Cardiac septum (tissue), 1 donor: ENCODE data around the genes ARPIN and ZNF774.

GRCh38 chr15:89399023-89399862 is 64.6 kb upstream of the POLG start:
- PRO-cap: no peak

DNA sequence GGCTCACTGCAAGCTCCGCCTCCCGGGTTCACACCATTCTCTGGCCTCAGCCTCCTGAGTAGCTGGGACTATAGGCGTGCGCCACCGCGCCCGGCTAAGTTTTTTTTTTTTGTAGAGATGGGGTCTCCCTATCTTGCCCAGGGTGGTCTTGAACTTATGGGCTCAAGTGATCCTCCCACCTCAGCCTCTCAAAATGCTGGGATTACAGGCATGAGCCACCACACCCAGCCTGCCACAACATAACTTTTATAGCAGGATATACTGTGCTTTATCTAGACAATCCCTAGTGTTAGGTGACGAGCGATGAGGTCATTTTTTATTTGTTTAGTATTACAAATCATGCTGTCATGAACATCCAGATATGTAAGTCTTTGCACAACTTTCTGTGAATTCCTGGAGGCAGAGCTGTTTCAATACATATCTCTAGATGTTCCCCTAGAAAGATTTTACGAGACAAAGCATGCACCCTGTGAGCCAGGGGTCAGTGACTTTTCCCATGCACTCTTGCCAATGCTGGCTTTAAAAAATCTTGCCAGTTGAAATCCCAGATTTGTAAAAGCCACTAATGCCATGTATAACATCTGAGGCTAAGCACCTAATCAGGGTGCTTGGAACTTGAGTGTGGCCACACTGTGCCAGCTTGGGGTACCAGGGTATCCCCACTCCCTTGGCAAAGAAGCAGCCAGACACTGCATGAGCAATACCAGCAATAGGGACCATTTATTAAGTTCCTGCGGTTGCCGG is 1.9 kb upstream of the RHCG start:
- PRO-cap: no peak

DNA sequence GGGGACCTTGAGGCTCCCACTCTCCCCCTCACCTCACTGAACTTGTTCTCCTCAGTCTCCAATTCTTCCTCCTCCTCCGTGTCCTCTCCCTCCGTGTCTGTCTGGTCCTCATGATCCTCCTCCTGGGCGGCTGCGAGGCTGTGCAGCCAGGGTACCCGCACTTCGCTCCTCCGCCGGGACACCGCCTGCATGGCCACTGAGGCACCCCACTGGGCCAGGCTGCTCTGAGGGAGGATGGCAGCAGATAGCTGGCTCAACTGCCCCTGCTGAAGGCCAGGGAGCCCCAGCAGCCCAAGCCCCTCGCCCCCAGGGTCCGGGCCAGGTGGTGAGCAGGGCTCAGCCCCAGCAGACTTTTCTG is 11.6 kb downstream of the PLIN1 start:
- PRO-cap: no peak

- PRO-cap: no peak
Measured at GRCh38 chr15:89669283-89669750, 9.8 kb downstream of the PLIN1 start.

DNA sequence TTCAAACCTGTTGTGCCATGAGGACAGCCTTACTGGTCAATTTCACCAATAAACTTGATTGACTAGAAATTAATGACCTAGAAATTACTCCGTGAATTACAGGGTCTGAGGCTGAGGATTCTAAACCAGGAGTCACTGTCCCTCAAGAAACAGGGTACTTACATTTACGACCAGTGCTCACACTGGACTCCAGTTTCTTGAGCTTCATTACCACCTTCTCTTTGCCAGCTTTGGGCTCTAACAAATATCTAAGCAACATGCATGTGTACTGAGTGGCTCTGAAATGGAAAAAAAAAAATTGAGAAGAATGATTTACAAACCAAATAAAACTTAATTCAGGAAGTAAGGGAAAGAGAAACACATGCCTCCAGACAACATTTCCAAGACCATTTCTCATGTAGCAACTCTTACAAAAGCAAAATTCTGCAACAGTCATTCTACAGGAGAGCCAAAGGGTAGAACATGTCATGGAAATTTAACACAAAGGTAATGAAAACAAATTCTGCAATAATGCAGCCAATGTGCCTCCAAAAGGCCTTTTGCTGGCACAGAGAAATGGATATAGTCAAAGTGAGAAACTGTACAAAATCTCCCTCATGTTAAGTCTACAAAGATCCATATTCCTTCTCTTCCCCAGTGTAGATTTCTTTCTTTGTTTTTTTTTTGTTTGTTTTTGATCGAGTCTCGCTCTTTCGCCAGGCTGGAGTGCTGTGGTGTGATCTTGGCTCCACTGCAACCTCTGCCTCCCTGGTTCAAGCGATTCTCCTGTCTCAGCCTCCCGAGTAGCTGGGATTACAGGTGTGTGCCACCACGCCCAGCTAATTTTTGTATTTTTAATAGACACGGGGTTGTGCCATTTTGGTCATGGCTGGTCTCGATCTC is 4.0 kb downstream of the PEX11A start:
- PRO-cap: no peak

DNA sequence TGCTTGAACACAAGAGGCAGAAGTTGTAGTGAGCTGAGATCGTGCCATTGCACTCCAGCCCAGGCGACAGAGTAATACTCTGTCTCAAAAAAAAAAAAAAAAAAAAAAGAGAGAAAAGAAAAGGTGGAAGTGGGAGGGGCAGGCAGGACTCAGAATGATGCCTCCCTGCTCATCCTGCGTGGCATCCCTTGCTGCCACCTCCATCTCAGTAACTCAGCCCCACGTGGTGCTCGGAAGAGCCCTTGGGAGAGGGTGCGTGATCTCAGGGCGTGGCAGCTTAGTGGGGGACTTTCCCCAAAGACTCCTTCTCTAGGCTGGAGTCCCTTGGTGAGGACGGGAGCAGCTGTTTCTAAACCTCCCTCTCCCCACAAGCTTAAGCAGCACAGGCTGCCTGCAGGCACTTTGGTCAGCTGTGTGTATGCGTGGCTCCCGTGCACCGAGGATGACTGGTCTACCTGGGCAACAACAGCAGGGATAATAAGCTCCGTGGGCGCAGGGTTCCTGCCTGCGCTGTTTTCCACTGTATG is 7.3 kb upstream of the ANPEP start:
- PRO-cap: no peak

GRCh38 chr15:89865158-89865701 is 28.6 kb downstream of the AP3S2 start:
- PRO-cap: no peak

- PRO-cap: unidirectional peak, minus-strand start at chr15:89912877; unidirectional peak, minus-strand start at chr15:89912944
Measured at GRCh38 chr15:89912167-89913131, at the start of gene ARPIN. ARPIN (minus strand) TSS chr15:89912952.

DNA sequence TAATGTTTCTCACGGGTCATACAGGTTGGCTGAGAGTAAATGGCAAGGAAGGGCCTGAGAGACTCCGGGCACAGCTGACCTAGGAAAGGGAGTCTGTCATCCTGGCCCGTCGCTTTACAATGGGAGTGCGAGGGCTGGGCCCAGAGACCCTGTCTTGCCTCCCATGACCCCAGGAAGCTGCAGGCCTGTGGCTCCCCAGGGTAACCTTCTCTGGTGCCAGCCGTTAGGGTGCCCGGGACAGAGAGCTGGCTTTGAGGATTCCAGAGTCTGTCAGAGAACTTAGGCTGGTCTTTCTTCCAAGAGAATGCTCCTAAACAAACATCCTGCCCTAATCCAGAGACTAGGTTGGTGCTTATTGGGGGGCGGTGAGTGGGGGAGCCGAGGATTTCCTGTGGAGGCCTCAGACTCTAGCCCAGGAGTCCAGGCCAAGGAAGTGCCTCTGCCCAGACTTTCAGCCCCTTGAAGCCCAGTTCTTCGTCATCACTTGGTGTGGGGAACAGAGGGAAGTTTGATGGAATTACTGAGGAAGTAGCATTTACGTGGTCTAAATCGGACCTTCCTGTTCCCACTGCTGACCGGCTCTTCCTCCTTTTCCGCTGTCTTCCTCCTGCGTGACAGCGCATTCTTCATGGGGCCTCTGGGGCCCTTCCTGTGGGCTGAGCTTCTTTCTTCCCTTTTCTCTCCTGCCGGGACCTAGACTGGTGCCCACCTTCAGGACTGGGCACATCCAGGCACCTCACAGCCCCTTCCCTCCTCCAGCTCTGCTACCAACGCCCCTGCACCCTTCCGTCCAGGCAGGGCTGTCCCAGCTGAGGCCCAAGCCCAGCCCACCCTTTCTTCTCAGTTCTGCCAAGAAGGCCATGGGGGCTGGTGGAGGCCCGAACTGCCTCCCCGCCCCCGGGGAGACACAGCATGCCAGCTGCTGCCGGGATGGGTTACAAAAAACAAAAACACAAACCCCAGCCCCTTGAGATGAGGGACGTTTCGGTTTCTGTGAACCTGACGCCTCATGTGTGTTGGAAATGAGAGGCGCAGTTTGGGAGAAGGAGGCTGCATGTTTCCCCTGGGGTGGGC is 18.8 kb downstream of the ZNF710 start:
- PRO-cap: bidirectional peak, plus-strand start at position 629 of the sequence, minus-strand start at position 510 of the sequence

- PRO-cap: no peak
Measured at GRCh38 chr15:90035467-90035894, 34.4 kb downstream of the ZNF710 start.

GRCh38 chr15:90047944-90048603 is 47.0 kb downstream of the ZNF710 start:
- PRO-cap: no peak

DNA sequence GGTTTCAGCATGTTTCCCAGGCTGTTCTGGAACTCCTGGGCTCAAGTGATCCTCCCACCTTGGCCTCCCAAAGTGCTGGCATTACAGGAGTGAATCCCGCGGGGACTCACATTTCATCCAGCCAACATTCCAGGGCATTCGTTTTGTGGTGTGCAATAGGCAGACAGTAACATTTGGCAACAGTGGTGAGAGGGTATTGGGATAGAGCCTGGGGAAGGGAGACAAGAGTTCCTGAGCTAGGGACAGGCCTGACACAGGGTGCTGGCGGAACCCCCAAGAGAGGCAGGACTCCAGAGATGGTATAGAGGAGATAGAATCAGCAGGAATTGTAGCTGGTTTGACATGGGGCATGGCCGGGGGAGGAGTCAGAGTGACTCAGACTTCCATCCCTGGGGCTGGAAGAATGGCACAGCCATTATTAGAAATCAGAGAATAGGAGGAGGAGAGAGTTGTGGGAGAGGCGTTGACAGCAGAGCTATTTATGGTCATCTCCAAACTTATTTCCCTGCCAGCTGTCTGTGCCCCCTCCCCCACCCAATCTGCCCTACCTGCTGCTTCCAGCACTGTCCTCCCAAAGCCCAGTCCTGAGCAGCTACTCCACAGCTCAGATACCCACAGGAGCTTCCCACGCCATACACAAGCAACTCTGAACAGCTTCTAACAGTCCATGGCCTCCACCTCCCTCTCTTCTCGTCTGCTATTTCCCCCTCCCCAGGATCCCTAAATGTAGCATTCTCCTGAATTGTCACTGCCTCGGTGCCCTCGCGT is 4.4 kb upstream of the IDH2 start:
- PRO-cap: bidirectional peak, plus-strand start at position 574 of the sequence, minus-strand start at position 290 of the sequence

DNA sequence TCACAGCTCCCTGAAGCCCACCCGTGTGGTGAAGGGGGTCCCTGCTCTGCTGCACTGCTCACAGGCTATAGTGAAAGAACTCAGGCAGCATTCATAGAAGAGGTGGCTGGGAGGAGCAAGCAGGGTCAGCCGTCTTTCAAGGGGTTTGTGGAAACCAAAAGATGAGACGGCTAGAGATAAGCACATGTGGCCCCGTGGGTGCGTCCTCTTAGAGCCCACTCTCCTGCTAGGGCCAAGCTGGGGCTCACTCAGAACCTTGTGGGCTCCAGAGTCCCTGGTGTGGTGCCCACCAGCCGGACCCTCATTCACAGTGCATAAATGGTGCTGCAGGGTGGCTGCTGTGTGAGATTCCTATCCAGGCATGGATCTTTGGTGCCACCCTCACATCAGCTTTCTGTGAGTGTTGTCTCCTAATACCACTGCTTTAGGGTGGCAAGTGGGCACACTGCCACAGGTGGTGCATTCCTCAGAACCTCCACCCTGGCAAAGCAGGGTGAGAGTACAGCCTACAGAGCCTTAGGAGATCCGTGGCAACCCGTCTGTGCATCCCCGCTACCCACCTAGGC is 11.2 kb upstream of the SEMA4B start:
- PRO-cap: no peak

GRCh38 chr15:90209624-90210389 is 8.7 kb downstream of the SEMA4B start:
- PRO-cap: no peak

GRCh38 chr15:90230801-90231784 is 2.6 kb downstream of the CIB1 start:
- PRO-cap: no peak

DNA sequence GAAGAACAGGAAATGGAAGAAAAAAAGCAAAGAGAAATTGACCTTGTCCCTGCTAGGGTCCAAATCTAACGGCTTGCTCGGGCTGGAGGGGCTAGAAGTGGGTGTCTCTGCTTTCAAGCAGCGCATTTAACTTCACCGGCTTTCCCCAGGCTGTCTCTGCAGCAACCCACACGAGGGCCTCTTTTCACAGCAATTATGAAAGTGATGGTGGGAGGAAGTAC is 41.0 kb downstream of the NGRN start:
- PRO-cap: no peak

DNA sequence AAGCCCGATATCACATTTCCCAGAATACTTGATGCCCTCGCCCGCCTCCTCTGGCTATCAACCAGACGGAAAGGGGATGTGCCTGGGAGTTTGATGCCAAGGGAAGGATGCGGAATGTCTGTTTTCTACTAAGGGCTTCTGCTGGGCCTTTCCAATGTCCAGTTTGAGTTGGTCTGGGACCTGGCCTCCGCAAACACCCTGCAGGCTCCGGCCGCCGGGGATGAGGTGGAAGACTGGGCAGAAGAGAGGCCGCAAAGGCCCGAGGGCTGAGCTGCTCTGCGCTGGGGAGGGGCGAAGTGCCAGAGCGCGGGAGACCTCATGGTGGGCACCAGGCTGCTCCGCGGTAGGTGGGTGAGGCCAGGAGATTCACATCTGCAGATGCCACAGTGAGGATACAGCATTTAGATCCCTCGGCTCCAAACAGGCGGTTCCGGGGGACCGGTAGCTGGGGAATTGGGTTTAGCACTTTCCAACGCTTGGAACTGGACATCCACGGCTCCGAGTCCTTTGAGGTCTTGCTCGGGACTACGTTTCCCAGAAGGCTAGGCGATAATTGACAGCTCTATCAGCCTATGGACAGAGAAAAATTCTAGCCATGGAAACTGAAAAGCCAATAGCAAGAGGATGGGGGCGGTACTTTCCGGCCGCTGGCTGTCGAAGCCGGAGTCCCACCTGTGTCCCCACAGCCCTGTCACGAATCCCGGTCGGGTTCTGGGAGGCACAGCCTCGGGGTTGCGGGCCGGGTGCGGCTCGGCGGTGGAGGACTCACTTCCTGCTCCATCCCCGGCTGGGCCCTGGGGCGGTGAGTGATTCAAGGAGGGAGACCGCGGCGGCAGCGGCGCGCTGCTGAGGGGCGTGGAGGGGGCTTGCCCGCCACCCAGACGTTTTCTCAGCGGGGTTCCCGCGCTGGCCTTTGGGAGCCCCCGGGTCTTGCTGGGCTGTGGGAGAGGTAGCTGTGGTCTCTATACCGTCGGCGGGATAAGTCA is at the start of gene ZNF774:
ZNF774 (plus strand) TSS at position 675 of the 986 bp plus-strand sequence.
- PRO-cap: bidirectional peak, plus-strand start at position 696 of the sequence, minus-strand start at position 509 of the sequence

GRCh38 chr15:90413162-90413834 is 25.3 kb downstream of the IQGAP1 start:
- PRO-cap: no peak

GRCh38 chr15:90484066-90484437 is 45.7 kb upstream of the CRTC3 start:
- PRO-cap: no peak

DNA sequence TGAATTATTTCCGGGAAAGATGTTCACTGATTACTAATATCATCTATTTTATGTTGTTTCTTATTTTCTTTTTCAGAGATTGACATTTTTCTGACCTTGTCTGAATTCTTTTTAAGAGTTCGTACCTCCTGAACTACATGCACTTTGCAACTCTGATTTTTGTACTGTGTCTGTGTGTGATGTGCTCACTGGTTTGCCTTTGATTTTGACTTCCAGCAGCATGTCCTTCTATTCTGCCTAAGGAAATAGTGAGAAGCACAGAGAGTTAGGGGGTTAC is 23.3 kb downstream of the CRTC3 start:
- PRO-cap: no peak